ENCODE measurements around the gene FAT4.

DNA sequence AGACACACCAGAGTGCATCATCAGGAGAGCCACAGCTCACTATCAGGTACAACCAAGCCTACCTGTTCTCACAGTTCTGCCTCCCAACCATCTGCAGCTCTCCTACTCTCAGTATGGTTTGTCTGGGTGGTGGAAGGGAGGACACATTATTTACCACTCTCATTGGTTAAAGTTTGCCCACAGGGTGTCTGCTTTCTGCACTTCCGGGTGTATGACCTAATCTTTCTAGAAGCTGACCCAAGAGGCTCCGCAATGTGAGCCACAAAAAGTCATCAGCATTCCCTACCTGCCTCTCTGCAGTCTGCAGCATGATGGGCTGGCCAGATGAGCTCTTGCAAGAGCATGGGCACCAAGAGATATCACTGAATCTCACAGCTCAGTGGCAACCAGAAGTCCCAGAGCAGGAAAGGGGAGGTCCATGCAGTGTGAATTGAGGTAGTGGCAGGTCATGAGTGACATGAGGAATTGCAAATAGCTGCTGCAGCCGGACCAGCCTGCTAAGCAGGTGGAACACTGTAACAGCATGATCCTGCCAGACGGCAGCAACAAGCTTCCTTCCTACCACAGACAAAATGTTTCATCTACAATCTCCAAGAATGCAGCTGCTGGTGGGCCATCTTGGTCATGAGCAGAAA, 36.8 kb upstream of the SPRY1 start:
- PRO-cap, 2 experiments: no peak in any of the 2 experiments

GRCh38 chr4:123397534-123398220, 1.1 kb downstream of the SPRY1 start:
- PRO-cap, 2 experiments: peak in 1 of 2 experiments; most common plus-strand start chr4:123397585 (in 1)

DNA sequence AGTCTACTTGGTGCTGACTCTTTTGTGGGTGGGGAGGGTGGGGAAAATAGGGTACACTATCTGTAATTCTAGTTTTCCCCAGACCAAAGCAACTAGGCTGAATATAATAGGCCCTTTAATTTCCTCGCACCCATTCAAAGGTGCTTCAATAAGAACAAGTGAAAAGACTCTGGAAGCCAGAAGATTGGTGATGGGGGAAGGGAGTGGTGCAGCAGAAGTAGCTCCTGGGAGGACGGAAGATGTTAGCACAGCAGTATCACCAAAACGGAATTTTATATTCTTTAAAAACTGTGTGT, 47.1 kb downstream of the SPRY1 start:
- PRO-cap, 2 experiments: no peak in any of the 2 experiments

- PRO-cap, 2 experiments: no peak in any of the 2 experiments
These were observed 150.1 kb downstream of the SPRY1 start for GRCh38 chr4:123546567-123547200.

DNA sequence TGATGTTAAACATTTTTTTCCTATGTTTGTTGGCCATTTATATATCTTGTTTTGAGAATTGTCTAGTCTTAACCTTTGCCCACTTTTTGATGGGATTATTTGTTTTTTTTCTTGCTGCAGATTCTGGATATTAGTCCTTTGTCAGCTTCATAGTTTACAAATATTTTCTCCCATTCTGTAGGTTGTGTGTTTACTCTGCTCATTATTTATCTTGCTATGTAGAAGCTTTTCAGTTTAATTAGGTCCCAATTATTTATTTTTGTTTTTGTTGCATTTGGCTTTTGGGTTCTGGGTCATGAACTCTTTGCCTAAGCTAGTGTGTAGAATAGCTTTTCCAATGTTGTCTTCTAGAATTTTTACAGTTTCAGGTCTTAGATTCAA, 169.9 kb downstream of the SPRY1 start:
- PRO-cap, 2 experiments: no peak in any of the 2 experiments

DNA sequence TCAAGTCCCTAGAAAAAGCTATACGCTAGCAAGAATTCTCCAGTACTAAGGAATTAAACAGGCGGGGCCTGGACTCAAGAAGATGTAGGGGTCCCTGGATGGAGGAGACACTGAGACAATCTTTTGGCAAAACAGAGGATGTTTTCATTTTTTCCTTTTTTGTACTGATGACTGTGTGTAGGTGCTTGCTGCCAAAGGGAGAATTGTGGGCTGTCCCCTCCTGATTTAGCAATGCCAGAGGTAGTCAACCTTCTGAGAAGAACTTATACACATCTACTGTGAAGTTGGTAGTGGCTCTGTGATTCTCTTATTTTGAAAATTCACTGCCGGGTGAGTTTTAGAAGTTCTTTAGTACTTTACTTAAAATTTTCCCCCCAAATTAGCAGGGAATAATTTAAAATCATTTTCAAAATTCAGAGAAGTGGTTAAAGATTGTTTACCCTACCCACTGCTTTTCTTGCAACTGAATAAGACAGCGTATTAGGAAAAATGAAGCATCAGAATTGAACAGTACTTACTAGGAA, 391.2 kb downstream of the SPRY1 start:
- PRO-cap, 2 experiments: no peak in any of the 2 experiments

GRCh38 chr4:125314526-125315517, at the start of gene FAT4:
TSS of gene FAT4 (plus strand) at chr4:125314955.
- PRO-cap, 2 experiments: peak in 2 of 2 experiments; most common plus-strand start chr4:125314971 (in 2); most common minus-strand start chr4:125314800 (in 2)

DNA sequence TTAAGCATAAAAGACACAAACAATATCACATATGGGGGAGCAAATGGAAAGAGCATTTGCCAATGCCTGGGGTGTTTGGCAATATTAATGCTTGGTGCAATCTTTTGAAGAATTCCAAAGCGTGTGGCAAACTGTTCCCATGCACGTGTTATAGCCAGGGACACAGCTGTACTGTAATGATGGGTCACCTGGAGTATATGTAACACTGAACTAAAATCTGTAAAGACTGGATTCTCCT, 1058.0 kb upstream of the INTU start:
- PRO-cap, 2 experiments: no peak in any of the 2 experiments

GRCh38 chr4:127633470-127633853, 705 bp downstream of the INTU start:
- PRO-cap, 2 experiments: no peak in any of the 2 experiments

DNA sequence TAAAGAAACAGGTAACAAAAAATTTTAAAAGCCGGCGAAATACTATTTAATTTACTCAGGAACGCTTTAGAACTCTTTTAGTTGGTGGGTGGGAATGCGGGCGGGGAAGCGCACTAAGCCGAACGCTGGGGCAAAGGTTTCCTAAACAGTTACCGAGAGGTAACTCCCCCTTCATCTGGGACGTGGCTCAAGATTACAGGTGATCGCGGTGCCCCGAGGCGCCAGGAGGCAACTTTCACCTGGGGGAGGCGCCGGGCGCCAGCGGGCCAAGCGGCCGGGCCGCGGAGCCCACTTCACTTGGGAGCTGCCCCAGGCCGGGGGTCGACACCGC, 588 bp upstream of the LARP1B start:
- PRO-cap, 2 experiments: no peak in any of the 2 experiments

GRCh38 chr4:128228052-128228470, 59.6 kb downstream of the PGRMC2 start:
- PRO-cap, 2 experiments: no peak in any of the 2 experiments

- PRO-cap, 2 experiments: no peak in any of the 2 experiments
These were observed 46.0 kb downstream of the PGRMC2 start for GRCh38 chr4:128241456-128242075.

DNA sequence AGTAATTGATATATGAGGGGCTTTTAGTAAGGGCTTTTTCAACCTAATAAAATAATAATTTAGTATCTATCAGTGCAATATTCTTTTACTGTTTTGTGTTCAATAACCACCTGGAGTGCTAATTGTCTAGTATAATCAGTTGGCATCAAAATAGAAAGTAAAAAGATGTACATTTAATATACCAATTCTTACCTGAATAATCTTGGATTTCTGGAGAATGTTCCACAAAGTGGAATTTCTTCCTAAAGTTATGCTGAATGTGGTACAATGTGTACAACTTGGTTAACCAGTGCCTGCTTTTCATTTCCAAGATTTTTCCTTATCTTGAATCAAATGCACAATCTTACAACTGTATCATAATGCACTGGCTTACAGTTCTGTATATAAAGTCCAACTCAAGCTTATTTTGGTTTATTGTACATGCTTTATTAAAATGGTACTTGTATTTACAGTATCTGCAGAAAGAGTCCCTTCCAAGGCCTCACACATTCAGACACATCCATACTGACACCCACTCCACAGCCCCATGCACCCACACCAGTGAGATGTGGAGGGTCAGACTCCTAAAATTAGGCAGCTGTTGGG, 17.8 kb downstream of the PGRMC2 start:
- PRO-cap, 2 experiments: no peak in any of the 2 experiments

GRCh38 chr4:128525268-128525867, 237.8 kb upstream of the PGRMC2 start:
- PRO-cap, 2 experiments: no peak in any of the 2 experiments

DNA sequence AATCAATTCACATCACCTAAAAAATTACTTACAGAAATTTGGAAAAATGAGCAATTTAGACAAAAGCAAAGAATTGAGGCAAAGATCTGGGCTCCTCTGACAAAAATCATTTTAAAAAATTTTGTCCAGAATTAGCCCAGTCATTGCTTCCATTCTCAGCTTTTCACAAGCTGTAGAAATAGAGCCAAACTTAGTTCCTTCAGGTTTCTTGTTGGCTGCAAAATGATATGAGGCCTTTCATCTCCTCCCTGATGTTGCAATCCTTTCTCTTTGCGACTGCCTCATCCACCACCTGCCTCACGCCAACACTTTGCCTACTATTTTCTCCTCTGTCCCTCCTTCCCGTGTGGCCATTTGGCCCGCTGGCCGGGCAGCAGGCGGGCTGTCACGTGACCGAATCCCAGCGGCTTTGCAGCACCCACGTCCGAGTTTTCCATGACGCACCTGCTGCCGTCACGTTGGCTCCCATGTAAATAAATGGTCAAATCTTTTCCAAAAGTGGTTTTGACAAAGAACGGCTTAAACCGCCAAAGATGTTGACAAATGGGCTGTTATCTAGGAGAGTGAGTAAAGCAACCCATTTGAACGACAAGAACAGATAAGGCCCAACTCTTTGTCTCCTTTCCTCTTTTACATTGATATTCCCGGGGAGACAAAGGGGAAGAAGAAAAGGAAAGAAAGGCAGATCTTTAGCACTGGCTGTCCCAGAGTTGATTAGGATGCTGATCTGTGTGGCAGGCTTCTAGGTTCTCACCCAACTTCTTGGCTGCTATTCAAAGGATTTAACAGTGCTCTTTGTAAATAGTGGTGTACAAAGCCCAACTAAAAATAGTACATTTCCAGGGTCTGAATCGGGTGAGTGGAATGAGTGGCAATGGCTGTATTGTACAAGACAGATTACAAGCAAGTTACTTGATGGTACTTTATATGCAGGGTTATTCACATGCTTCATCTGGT, 174.3 kb upstream of the JADE1 start:
- PRO-cap, 2 experiments: peak in 2 of 2 experiments; most common plus-strand start position 581 of the sequence (in 1); most common minus-strand start position 716 of the sequence (in 2)

DNA sequence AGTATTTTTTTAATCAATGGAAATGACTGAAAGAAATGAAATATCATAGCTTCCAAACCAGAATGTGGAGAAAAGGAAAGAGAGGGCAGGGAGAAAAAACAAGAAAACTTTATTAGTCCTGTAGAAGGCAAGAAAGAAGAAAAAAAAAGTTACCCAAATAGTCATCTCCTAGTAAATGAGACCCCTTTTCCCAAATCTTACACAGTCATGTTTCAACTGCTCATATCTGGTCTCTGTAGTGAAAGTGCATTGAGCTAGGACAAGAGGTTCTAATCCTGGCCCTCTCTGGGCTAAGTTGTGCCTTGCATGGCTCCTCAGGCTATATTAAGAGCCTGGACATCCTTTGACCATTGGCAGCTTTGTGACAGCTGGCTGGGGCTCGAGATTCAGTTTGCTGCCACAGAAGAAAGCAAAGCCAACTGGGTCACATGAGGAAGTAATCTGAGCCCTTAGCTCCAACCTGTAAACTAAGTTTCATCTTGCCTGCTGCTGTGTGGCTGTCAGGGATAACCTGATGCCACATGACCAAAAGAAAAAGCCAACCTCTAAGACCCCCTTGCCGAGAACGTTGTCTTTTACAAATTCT, 51.9 kb upstream of the JADE1 start:
- PRO-cap, 2 experiments: peak in 2 of 2 experiments; most common minus-strand start position 299 of the sequence (in 2)

DNA sequence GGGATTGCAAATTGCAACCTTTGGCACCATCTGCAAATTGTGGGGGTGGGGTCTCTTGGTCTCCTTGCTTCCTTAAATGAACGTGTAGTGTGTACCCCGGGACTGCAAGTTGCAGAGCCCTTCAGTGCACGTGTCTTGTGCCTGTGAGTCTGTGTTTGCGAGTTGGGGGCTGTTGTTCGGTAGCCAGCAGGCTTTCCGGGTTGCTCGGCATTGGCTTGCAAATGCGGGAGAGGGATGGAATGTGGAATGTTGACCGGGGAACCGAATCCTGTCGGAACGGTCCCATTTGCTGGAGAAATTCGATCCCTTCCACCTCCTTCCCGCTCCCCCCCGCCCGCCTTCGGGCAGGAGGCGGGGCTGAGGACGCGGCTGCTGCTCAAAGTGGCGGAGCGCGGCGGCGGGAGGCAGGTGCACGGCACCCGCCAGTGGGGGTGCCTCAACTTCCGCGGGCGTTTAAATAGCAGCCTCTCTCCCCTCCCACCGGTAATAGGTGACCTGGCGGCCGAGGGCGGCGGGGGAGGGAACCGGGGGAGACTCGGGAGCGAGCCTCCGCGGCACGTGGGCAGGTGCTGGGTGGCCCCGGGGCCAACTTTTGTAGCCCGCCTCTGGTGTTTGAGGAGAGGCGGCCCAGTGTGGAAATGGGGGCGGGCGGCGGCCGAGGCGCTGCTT, 1.5 kb downstream of the JADE1 start:
- PRO-cap, 2 experiments: peak in 2 of 2 experiments; most common plus-strand start position 379 of the sequence (in 2); most common minus-strand start position 427 of the sequence (in 2)

DNA sequence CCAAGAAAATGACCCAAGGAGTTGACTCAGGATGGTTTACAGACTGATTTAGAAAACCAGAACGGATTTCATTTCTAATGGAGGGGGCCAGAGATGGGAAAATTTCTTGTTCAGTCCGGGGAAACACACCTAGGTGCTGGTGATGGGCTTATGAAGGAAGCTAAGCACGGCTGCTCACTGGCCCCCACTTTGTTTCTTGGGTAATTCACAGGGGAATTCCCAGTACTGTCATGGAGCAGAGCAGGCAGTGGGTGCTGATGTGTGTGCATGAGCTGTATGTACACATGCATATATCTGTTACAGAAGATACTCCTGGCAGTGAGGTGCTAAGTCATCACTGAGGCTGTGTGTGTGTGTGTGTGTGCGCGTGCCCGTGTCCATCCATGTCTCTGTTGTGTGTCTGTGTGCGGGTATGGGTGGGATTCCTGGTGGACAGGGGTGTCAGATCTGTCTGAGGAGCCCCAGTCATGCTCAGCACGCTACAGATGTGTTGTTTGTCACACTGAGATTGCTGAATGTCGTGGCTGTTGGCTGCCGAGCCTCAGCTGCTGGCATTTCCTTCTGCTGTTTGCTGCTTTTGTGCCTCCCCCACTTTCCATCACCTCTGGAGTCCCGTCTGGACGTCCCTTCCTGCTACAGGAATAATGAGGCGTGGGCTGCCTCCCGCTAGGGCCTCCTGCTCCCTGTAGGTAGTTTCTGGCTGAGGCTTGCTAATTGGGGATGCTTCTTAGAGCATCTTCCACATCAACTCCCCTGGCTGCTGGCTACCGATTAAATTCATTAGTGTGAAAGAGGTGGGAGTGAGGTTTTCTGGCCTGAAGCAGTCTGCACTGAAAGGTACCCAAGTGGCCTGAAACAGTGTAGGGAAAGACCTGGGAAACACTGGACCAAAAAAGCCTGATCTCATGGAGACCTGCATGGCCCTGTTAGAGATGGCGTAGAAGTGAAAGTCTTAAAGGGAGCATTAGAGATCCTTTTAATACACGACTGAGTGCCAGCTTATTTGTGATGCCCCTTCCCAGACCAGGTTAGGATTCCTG, 53.4 kb downstream of the JADE1 start:
- PRO-cap, 2 experiments: no peak in any of the 2 experiments

- PRO-cap, 2 experiments: no peak in any of the 2 experiments
These were observed 22.3 kb downstream of the SCLT1 start for GRCh38 chr4:129070643-129071898.

- PRO-cap, 2 experiments: no peak in any of the 2 experiments
These were observed 927.9 kb downstream of the C4orf33 start for GRCh38 chr4:130023928-130024162.

Data from right ventricle myocardium (tissue), 1 donor.